ENCODE measurements around a stretch of chr11.

- PRO-cap, result no peak
- RAMPAGE, long total RNA, result no peak
Observed at GRCh38 chr11:61004751-61005520, 33.5 kb downstream of the CD6 start.

- PRO-cap, result no peak
- RAMPAGE, long total RNA, result no peak
Observed at GRCh38 chr11:61042601-61042930, 59.7 kb upstream of the CD5 start.

GRCh38 chr11:61042978-61043653 is 59.2 kb upstream of the CD5 start:
- PRO-cap, result no peak
- RAMPAGE, long total RNA, result no peak

- PRO-cap, result no peak
- RAMPAGE, long total RNA, result no peak
Observed at GRCh38 chr11:61150698-61151430, 10.4 kb downstream of the VPS37C start.

DNA sequence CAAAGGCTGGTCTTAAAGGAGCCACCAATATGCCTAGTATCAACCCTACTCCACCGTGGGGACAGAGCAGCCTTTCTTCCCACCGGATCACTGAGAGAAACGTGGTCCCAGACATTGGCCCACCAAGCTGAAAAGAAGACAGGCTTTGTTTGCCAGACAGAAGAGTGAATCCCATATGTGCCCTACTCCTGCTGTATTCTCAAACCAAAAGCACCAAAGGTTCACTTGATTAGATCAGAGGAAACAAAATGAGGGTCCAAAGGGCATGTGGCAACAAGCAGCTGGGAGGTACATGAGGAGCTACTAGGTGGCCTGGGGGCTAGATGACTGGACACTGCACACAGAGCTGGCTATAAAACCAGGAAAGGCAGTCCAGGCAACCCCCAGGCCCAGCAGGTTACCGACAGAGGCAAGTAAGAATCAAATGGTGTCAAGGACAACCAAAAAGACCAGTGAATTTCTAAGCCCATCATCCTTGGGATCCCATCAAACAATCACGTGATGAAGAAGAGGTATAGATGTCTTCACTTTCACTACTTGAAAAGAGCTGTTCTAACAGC is 3.7 kb upstream of the VWCE start:
- PRO-cap, result no peak
- RAMPAGE, long total RNA, result no peak

DNA sequence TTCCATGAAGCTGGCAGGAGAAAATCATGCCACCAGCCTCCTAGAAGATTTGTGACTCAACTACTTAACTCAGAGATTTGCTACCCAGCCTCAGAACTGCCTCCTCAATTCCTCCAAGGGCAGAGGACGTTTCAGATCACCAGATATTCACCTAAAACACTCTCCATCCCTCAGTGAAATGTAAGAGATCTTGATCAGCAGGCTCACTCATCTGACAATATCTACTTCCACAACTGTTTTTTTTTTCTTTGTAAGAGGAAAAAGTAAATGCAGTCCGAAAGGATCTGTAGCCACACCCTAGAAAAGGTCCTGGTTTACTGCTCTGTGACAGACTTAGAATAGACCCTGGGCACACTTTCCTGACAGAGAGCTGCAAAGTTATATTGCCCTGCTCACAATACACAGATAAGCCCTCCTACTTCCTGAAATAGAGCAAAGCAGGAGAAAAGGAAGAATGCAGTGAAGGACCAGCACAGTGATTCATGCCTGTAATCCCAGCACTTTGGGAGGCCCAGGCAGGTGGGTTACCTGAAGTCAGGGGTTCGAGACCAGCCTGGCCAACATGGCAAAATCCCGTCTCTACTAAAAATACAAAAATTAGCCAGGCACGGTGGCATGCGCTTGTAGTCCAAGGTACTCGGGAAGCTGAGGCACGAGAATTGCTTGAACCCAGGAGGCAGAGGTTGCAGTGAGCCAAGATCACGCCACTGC is 2.3 kb downstream of the CYB561A3 start:
- PRO-cap, result no peak
- RAMPAGE, long total RNA, result no peak

- PRO-cap, result no peak
- RAMPAGE, long total RNA, result no peak
Observed at GRCh38 chr11:61362534-61362937, 362 bp downstream of the TMEM138 start.

DNA sequence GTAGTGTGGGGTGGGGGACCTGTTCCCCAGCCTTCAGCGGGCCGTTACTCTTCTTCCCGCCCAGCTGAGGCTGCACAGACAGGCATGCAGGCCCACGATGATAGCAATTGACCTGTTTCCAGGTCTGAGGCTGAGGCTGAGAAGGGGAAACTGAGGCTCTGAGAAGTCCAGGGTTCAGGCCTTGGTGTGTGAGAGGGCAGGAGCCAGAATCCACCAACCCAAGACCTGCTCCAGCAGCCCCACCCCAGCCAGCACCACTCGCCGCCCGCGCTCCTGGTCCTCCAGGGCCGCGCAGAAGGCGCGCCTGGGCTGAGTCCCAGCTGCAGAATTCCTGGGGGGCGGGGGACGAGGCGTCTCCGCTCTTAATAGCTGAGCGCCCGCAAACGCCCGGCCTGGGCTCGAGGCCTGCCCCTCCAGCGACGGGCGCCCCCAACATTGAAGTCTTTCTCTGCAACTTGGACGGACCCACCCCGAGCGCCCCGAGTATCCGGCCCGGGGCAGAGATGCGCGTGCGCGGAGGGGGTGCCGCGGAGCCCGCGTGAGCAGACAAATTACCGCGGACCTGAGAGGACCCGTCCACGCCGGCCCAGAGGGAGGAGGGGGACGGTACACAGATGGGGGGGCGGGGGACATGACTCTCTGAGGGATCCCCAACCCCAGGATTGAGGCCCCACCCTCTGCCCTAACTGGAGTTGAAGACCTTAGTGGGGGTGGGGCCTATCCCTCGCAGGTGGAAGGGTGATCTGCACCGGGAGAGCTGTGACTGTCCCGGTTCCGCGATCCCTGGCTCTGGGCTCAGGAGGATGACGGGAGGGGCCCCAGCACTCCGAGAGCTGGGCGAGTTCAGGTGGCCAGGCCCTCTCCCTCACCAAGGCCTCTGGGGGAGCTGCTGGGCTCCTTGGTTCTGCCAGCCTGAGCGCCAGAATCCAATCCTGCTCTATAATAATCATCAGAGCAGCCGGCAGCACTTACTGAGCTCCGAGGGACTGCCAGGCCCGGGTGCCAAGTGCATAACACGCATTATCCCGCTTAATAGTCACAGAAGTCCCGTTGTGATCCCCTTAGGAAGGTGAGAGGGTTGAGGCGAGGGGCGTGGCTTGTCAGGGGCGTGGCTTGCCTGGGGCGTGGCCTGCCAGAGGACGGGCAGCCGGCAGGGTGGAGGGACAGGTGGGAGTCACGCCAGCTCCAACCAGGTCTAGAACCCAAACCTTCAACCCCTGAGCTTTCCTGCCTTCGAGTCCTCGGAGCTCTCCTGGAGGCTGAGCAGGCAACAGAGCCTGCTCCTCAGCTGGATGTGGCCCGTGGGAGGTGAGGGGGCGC is 6.9 kb upstream of the SYT7 start:
- PRO-cap, result no peak
- RAMPAGE, long total RNA, result no peak

- PRO-cap, result no peak
- RAMPAGE, long total RNA, result no peak
Observed at GRCh38 chr11:61756403-61757204, 4.2 kb downstream of the MYRF start.

GRCh38 chr11:61768628-61769740 is 16.5 kb downstream of the MYRF start:
- PRO-cap, result no peak
- RAMPAGE, long total RNA, result no peak

GRCh38 chr11:61814683-61815748 is 1.8 kb downstream of the FADS1 start:
- PRO-cap, result unidirectional peak, plus-strand start at chr11:61815433
- RAMPAGE, long total RNA, result no peak

DNA sequence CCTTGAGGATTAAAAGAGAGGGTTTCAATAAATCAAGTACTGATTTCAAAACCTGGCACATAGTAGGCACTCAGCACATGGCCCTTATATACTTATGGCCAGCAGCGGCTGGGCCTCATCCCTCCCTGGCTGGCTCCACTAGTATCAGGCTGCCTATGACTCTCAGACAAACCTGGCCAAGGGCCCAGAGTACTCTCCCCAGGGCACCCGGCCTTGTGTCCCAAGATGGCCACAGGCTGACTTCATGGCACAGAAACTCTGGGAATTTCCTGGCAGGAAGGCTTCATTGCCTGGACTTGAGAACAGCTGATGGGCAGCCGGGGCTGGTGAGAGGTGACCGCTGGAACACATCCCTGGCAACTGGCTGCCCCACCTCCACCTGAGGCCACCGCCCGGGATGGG is 3.4 kb downstream of the FADS3 start:
- PRO-cap, result no peak
- RAMPAGE, long total RNA, result no peak

- PRO-cap, result no peak
- RAMPAGE, long total RNA, result no peak
Observed at GRCh38 chr11:61912353-61913016, 4.9 kb downstream of the RAB3IL1 start.

DNA sequence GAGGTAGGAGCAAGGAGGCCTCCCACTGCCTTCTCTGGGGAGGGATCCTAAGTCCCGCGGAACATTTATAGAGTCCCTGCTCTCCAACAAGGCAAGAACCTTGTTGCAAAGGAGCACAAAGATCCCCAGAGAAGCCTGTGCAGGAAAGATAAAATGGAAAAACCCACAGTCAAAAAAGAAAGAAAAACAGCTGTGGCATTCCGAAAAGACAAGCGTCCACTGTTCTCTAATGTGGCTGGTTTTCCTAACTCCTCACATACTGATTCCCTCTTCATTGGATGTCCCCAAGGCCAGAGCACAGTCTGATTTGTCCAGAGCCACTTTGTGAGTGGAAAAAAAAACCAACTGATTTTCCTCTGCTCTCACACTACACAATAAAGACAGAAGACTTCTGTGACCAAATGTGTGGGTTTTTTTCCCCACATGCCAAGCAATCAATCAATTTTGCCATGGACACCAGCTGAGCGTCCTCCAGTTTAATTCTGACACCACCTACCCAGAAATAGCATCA is 62.0 kb upstream of the INCENP start:
- PRO-cap, result no peak
- RAMPAGE, long total RNA, result no peak

- PRO-cap, result no peak
- RAMPAGE, long total RNA, result no peak
Observed at GRCh38 chr11:62112541-62112975, 11.3 kb upstream of the INCENP start.

DNA sequence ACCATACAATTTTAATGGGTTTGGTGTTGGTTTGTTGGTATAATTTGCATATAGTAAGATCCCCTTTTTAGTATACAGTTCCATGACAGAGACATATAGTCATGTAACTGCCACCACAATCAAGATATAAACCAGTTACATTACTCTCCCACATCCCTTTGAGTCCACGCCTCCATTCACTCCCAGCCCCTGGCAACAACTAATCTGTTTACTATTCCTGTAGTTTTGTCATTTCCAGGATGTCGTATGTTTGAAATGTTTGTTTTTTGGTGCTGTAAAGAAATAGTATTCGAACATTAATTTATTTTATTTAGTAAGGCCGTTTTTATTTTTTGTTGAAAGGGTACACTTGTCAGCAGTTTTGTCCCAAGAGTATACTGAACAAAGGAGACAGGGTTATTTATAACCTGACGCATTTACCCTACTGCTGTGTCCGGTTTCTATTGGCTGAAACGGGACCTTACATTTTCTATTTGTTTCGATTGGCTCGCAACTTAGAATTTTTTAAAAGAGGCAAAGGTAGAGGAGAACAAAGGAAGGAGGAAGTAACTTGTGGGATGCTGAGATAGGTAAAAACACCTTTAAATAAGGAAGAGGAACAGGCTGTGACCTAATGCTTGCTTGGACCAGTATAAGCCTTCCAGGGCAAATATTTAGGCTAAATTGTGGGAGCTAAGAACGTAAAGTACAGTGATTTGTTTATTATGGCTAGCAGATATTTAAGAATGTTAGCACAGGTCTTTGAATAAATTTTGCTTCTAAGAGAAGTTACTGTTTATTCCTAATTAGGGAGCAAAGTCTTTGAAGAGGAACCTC is 4.6 kb downstream of the ASRGL1 start:
- PRO-cap, result no peak
- RAMPAGE, long total RNA, result no peak

DNA sequence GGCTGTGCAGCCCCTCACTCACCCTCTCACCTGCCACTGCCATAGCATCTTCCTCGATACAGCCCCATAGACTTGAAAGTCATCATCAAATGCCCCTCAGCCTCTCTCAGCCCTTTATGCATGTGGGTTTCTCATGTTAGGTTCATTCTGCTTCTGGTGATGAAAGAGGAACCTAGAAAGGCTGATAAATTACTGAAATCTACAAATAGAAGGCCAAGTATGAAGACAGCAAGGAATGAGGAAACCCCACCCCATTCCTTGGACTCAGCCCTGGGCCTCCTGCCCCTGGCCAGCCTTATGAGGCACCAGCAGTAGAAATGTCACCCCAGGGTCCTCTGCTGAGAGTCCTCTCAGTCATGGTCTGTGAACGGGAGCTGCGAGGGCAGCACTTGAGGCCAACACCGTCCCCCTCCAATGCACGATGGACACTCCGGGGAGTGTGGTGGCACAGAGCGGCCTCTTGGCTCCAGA is 24.8 kb downstream of the SCGB1A1 start:
- PRO-cap, result no peak
- RAMPAGE, long total RNA, result no peak

GRCh38 chr11:62533618-62534244 is 12.9 kb downstream of the AHNAK start:
- PRO-cap, result no peak
- RAMPAGE, long total RNA, result no peak

DNA sequence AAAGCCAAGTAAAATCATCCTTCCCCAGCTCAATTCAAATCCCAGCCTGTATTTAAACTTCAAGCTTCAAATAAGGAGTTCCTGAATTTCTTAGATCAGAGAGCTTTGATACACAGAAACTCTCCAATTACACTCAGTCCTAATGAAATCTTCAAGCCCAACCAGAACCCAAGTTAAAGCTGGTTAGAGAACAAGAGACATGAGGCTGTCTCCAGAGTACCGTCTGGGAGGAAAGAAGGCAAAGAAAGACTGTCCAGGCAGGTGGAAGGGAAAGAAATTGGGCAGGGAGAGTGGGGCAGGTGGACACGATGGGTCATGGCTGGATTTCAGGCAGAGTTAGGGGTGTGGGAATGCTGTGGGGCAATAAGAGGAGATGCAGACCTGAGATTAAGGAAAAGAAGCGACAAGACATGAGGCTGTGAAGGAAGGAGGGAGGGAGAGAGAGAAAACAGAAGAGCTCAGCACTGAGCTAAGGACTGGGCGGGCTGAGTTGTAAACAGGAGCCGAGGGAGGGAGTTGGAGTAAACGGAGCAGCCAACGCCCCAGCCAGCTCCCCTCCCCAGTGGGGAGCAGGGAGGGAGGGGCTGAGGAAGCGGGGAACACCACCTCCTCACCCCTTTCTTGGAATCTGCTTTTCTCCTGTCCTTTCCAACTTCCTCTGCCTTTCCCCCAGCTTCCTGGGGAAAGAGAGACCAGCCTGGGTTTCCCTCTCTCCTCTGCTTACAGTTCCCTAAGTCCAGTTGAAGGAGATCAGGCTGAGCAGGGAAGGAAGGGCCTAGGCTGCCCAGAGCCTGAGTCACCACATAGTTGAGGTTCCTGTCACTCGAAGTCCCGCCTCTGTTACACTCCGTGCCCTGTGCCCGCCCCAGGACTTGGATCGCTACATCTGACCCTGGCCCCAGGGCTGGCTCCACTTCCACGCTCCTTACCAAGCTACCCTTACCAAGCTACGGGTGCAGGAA is 6.5 kb upstream of the AHNAK start:
- PRO-cap, result no peak
- RAMPAGE, long total RNA, result no peak

GRCh38 chr11:62611629-62612063 is 929 bp downstream of the EML3 start:
- PRO-cap, result no peak
- RAMPAGE, long total RNA, result no peak

Data from spinal cord (tissue), 3 donors.